ENCODE data around the gene GLT6D1.

GRCh38 chr9:134441070-134441373 lies 114.8 kb downstream of the RXRA start:
- PRO-cap: no peak

DNA sequence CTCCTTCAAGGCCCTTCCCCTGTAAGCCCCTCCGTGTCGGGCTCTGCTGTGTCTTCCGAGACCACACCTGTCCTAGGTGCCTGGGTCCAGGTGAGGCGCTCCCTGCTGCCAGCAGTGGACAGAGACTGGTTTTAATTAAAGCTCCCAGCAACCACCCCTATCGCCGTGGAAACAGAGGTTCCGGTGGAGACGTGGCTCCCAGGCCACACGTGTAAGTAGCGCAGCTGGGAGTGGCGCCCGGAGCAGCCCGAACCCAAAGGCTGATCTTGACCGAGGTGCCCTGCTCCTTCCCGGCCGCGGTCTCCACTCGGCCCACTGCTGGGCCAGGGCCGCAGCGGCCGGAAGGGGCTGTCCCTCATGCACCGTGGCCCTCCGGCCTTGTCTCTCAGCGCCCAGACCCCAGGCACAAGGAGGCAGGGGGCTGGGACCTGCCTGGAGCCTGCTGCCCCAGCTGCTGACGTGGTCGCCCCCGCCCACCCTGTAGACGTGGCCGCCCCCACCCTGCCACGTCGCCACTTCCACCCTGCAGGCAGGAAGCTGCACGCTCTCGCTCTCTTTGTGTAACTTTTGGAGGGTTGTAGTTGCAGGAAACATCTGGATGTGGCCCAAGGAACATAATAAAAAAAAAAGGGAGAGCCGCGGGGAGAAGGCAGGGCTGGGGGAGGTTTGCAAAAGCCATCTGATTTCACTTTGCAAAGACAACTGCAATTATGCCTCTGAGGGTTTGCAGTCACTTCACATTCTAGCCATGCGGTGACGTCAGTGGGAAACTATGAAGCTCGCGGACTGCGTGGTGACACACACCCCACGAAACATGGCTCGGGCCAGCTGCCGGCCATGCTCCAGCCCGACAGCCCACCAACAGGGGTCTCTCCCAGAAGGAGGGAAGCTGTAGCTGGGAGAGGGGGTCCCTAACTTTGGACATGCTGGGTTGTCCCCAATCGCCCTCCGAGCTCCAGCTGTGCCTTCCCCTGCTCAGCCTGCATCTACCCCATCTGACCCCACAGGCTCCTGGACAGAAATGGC lies 129.9 kb downstream of the RXRA start:
- PRO-cap: bidirectional peak, plus-strand start at position 626 of the sequence, minus-strand start at position 407 of the sequence; unidirectional peak, plus-strand start at position 799 of the sequence

- PRO-cap: no peak
Measured at GRCh38 chr9:134602550-134603077, 39.0 kb upstream of the COL5A1 start.

DNA sequence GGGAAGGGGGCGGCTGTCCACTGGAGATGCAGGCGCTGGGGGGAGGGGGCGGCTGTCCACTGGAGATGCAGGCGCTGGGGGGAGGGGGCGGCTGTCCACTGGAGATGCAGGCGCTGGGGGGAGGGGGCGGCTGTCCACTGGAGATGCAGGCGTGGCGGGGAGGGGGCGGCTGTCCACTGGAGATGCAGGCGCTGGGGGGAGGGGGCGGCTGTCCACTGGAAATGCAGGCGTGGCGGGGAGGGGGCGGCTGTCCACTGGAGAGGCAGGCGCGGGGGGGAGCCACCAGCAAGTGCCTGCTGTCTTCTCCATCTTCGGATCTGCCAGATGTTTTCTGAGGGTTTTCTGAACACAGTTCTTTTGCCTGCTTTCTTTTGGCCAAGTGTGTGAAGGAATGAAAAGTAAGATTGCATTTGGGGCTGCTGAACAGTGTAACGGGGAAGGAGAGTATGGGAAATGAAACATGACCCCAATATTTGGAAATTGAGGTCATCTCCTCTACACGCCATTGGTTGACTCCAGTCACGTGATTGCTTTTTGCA lies 2.8 kb downstream of the COL5A1 start:
- PRO-cap: no peak

GRCh38 chr9:134753650-134754345 lies 112.2 kb downstream of the COL5A1 start:
- PRO-cap: no peak

- PRO-cap: no peak
Measured at GRCh38 chr9:134766966-134767470, 113.6 kb upstream of the FCN2 start.

DNA sequence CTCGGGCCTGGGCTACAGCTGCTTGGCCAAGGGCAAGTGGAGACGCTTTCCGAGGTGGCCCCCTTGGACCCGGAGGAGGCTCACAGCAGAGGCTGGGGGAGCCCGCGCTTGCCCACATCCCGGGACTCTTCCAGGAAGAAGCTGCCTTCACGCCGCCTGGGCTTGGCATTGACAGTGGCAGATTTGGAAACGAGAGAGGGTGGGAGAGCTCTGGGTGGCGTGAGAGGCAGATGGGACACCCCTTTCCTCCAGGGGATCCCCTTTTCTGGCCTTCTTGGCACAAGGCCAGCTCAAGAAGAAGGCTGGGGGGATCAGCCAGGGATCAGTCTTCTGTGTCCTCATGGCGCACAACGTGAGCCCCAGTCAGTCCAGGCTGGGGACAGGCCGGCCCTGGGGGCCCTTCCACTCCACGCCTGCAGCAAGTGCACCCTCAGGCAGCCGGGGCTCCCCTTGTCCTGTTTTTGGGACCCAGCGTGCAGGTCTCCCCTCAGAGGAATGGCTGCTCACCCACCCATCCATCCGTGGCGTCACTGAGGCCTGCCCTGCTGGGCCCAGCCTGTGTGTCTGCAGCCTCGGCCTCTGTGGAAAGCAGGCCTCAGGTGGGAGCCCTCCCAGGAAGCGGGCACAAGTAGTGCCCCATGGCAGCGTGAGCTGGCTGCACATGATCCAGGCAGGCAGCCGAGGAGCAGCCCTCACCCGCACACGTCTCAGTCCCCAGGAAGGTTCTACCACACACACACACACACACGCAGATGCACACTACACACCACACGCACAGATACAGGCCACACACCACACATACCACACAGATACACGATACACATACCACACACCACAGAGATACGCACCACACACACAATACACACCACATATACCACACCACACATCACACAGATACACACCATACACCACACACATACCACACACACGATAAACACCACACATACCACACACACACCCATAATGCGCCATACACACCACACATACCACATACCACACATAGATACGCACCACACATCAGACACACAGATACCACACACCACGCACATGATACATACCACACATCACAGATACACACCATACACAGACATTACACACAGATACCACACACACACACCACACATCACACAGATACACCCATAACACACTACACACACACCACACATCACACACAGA lies 52.5 kb upstream of the FCN2 start:
- PRO-cap: no peak

- PRO-cap: no peak
Measured at GRCh38 chr9:134834589-134835412, 45.8 kb upstream of the FCN2 start.

GRCh38 chr9:134842167-134842540 lies 38.5 kb upstream of the FCN2 start:
- PRO-cap: no peak

DNA sequence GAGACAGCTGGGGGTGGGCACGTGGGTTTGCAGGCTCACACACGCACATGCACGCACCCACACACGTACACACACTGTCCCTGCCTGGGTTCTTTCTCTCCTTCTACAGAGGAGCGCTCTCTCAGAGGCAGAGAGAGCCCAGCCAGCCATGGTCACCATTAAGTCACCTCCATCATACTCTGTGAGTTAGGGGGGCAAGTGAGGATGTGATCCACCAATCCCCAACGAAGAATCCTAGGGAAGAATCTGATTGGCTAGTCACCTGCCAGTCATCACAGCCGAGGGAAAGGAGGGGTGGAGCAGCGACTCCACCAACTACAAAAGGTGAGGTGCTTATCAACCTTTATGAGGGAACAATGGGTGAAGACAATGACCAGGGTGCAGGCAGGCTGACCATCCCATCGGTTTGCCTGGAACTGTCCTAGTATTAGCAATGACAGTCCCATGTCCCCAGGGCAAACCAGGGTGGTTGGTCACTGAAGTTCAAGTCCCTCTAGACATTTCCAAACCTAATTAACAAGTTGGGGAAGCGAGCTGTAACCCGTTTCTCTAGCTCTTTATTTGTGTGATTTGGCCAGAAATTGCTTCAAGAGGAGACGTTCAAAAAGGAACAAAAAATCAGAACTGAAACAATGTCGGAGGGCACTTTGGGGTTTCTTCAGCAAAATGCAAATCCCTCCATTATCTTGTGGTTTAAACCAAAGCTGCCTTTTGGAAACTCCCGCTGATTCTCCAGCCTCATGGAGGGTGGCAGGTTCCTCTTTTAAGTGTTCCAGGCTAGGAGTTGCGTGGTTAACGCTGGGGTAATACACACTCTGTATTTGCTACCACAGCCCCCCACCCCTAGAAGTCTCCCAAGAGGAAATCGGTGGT lies 18.8 kb upstream of the FCN1 start:
- PRO-cap: no peak

DNA sequence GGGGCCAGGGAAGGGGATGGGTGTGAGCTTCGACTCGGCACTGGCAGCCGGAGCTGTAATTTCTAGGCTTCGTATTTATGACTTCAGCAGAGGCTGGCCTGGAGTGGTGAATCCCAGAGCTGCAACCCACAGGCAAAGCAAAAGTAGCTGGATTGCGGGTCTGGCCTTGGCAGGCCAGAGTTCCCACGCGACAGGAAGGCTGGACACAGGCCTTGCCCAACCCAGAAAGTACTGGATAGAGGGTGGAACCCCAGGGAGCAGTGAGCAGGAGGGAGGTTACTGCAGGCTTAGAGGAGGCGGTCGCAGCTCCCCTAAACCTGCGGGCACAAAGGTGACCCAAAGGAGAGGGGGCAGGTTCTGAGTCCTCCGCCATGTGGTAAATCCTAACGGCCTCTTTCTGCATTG lies 126.2 kb upstream of the PPP1R26 start:
- PRO-cap: no peak

DNA sequence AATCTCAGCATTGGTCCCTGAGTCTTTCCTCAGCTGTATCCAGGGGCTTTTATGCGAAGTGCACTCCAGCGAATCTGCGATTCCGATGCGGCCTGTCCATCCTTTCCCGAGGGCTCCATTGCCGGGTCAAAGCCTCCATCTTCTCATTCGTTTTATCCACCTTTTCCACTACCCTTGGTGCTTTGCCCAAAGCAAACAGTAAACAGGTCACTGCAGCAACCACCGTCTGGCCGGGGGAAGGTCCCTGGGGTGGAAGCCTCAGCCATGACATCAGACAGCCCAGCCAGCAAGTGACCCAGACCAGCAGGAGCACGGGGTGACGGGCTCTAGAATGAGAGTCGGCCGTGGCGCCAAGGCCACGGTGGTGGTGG lies 14.5 kb upstream of the PPP1R26 start:
- PRO-cap: no peak

GRCh38 chr9:135501055-135501566 lies 629 bp downstream of the MRPS2 start:
- PRO-cap: bidirectional peak, plus-strand start at chr9:135501510, minus-strand start at chr9:135501227

GRCh38 chr9:135639343-135639782 lies at the start of gene GLT6D1:
Gene GLT6D1, minus strand, starts transcription at chr9:135639540.
- PRO-cap: no peak

GRCh38 chr9:135662544-135663134 lies 470 bp upstream of the LCN9 start:
- PRO-cap: no peak

DNA sequence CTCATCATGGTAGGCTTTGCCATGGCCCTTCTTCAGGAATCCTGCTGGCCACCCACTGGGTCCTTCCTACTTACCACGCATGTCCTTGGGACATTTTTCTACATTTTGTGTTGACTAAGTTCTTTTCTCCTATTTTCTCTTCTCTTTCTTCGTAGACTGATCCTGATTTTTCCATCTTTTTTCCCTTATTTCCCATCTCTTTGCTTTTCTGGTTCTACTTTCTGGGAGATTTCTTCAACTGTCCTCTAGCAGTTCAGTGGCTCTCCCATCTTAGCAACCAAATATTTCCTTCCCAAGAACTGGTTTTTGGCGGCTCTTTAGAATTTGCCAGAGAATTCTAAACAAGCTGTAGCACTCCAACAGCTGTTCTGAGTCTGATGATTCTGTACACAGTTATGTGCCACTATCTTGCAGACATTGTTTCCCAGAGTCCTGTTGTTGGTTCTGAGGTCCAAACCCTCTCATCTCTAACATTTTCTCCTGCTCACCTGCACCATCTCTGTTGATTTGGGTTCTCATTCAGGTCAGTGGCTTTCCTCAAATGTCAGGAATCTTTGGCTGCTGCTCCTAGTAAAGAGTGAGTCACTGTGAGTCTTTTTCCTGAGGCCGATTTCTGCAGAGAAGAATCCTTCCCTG lies 50.1 kb downstream of the CAMSAP1 start:
- PRO-cap: no peak

GRCh38 chr9:135930196-135931090 lies 23.1 kb upstream of the CAMSAP1 start:
- PRO-cap: no peak

- PRO-cap: no peak
Measured at GRCh38 chr9:135946224-135946737, 14.9 kb downstream of the UBAC1 start.

DNA sequence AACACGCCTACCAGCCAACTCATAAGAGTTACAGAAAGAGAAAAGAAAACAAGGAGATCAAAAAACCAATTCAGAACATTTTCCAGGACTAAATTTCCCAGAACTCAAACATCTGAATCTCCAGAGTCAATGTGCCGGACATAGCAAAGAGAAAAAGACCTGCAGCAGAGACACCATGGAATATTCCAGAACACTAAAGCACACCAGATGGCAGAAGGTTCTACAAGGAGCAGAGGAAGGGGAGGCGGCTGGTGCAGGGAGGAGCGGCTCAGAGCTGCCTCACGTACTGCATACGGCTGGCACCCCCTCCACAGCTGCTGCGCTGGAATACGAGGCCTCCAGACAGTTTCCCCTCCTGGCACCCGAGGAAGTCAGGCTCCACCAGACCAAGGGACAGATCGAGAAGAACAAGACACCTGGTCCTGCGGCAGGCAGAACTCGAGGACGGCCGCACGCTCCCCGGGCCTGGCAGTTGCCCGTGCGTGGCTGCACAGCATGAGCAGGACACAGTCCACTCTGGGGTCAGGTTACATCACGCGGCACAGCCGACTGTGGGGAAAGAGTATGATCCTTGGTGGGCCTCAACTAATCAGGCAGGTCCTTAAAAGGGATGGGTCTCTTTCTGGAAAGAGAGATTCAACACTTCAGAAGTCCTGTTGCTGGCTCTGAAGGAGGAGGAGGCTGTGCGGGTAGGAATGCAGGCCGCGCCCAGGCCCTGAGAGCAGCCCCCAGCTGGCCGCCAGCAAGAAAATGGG lies 11.7 kb downstream of the UBAC1 start:
- PRO-cap: no peak

GRCh38 chr9:135954475-135955522 lies 6.4 kb downstream of the UBAC1 start:
- PRO-cap: no peak

Measured in type B pancreatic cell (in vitro differentiated cells).